ENCODE data around the gene UNG.

GRCh38 chr12:108641019-108641937 is 7.6 kb upstream of the SELPLG start:
- PRO-cap = unidirectional peak, minus-strand start at chr12:108641338
- RRBS = no CpG with 5 or more reads among the region's 11 CpGs

- PRO-cap = bidirectional peak, plus-strand start at chr12:108732204, minus-strand start at chr12:108732003
- RRBS = no CpG with 5 or more reads among the region's 23 CpGs
Measured at GRCh38 chr12:108732074-108732574, 806 bp upstream of the CORO1C start.

GRCh38 chr12:108812116-108812861 is 45.1 kb downstream of the SSH1 start:
- PRO-cap = no peak
- RRBS = no CpG with 5 or more reads among the region's 12 CpGs

DNA sequence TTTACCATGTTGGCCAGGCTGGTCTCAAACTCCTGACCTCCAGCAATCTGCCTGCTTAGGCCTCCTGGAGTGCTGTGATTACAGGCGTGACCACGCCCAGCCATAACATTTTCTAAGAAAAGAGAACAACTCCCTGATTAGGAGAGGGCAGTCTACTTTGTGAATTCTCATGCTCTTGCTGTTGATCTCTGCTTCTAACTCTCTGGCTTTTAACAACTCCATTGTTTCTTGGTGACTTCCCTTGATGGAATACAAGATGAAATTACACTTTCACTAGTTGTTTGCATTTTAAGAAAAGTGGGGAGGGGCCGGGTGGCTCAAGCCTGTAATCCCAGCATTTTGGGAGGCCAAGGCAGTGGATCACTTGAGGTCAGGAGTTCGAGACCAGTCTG is 33.5 kb downstream of the SSH1 start:
- PRO-cap = no peak
- RRBS = no CpG with 5 or more reads among the region's 4 CpGs

- PRO-cap = no peak
- RRBS = 47% methylated on average over 6 of the region's 16 CpGs
Measured at GRCh38 chr12:108858372-108859082, 1.1 kb upstream of the SSH1 start.

- PRO-cap = no peak
- RRBS = no CpG with 5 or more reads among the region's 20 CpGs
Measured at GRCh38 chr12:109069443-109070675, 17.5 kb downstream of the USP30 start.

DNA sequence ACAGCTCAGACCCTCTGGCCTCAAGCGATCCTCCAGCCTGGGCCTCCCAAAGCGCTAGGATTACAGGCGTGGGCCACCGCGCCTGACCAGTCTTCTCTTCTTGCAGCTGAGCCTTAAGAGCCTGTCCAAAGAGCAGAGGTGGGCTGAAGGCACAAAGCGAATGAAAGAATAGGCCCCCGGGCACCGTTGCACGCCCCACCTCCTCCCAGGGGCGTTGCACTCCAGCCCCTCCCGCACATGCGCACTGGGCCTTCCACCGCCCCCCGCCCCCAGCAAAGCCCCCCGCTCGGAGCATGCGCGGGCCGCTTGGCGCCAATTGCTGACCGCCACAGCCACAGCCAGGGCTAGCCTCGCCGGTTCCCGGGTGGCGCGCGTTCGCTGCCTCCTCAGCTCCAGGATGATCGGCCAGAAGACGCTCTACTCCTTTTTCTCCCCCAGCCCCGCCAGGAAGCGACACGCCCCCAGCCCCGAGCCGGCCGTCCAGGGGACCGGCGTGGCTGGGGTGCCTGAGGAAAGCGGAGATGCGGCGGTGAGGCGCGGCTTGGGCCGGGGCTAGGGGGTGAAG is at the start of gene UNG:
TSS of gene UNG (plus strand) at position 315 of the 565 bp plus-strand sequence.
- PRO-cap = no peak
- RRBS = 1% methylated on average over 8 of the region's 44 CpGs

DNA sequence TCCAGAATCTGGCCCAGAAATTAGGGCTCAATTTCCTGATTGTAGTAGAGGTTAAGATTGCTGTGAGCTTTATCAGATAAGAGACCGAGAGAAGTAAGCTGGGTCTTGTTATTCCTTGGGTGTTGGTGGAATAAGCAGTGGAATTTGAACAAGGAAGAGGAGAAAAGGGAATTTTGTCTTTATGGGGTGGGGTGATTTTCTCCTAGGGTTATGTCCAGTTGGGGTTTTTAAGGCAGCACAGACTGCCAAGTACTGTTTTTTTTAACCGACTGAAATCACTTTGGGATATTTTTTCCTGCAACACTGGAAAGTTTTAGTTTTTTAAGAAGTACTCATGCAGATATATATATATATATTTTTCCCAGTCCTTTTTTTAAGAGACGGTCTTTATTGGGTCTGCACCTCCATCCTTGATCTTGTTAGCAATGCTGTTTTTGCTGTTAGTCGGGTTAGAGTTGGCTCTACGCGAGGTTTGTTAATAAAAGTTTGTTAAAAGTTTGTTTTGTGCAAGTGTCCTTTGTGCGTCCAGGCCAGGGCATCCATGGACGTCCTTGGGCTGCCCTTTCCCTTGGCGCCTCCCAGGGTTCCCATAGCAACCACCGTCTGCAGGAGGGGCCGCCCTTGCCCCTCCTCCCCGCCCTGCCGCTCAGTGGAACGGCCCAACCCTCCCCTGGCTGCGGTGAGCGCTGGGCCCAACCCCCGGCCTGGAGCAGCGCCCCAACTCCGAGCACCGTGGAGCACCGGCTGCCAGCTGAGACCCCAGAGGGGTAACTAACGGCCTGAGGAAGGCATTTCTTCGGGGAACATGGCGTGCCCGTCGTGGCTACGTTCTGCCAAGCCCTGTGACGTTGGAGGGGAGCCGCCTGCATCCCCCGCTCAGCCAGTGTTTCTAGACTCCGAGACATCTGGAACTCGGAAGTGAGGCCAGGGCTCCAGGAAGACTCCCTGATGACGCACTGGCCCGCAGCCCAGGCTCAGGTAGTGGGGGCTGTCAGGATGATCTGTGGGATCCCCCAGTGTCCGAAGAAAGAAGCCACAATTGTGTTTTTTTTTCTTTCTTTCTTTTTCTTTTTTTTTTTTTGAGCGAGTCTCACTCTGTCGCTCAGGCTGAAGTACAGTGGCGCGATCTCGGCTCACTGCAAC is 5.5 kb upstream of the ACACB start:
- PRO-cap = bidirectional peak, plus-strand start at position 904 of the sequence, minus-strand start at position 907 of the sequence
- RRBS = 34% methylated on average over 5 of the region's 40 CpGs

- PRO-cap = no peak
- RRBS = no CpG with 5 or more reads among the region's 6 CpGs
Measured at GRCh38 chr12:109134082-109134621, 17.8 kb downstream of the ACACB start.

GRCh38 chr12:109535865-109536484 is 37.3 kb downstream of the MMAB start:
- PRO-cap = no peak
- RRBS = no CpG with 5 or more reads among the region's 14 CpGs

DNA sequence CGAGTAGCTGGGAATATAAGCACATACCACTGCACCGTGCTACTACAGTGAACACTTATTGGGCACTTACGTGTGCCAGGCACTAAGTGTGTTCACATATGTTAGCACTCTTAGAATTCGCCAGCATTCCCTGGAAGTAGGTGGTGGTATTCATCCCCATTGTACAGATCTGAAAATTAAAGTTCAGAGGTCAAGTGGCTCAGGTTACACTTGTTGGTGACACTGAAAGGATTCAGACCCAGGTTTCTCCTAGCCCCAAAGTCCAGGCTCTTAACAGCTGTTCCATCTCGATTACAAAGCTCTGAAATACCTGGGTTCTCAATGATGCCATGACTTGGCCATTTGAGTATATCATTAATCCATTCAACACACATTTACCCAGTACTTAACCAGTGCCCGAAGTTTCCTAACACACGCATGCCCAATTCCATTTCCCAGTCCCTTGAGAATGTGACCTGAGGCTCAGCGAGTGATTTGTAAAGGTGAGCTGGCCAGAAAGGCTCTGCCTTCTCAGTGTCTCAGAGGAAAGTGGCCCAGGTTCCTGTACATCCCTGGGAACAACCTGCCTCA is 4.8 kb downstream of the MVK start:
- PRO-cap = no peak
- RRBS = no CpG with 5 or more reads among the region's 8 CpGs

- PRO-cap = no peak
- RRBS = 37% methylated on average over 3 of the region's 15 CpGs
Measured at GRCh38 chr12:109734133-109734624, 20.6 kb downstream of the FAM222A start.

DNA sequence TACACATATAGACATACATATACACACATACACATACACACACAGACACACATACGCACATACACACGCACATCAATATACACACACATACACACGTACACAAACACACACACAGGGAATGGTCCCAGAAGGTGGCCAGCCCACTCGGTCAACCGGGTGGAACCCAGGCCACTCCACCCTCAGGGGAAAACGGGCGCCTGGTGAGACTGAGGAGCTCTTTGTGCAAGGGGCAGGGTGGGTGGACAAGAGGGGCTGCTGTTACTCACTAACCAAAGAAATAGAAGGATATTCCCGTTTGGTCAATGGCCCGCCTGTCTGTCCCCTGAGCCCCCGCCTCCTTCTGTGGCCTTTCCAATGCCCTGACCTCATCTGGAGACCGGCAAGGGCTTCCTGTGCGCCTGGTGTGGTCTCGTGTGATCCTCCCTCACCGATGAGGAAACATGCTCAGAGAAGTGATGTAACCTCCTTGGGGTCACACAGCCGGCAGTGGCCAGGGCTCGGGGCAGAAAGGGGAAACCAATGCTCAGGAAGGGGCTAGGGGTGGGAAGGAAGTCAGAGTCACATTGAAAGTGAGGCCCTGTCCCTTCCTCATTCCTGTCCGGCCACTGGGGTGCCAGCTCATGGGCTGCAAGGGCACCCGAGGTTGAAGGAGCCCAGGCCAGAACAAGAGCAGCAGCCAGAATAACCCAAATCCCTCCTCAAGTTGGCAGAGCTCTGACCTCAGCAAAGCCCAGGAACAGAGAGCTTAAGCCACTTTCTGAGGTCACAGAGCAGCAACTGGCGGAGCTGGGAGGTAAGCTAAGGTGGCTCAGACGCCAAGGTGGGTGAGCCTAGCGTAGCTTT is 5.1 kb downstream of the TRPV4 start:
- PRO-cap = no peak
- RRBS = no CpG with 5 or more reads among the region's 21 CpGs

GRCh38 chr12:109831208-109832411 is 1.6 kb downstream of the TRPV4 start:
- PRO-cap = no peak
- RRBS = 100% methylated on average over 2 of the region's 23 CpGs

DNA sequence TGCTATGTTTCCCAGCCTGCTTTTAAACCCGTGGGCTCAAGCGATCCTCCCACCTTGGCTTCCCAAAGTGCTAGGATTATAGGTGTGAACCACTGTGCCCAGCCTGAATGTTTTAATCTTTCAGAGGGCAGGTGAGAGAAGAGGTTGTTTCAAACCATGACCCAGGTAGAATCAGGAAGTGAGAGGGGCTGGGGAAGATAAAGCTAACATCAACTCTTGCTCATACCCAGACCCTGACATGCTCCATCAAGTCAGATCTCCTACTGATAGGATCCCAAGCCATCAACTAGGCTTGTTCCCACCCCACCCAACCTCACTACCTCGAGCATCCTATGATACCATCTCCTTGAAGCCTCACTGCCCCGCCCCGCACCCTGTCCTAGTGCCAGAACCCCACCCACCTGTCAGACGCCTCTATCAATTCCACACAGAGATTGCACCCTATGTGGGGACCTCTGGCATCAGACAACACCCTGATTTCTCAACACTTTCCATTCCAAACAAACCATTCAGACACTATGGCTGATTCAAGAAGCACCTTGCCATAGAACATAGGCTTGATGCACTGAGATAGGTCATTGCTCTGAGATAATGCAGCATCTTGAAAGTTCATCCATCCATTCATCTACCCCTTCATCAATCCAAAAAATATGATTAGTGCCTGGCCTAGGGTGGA is 3.0 kb upstream of the GLTP start:
- PRO-cap = no peak
- RRBS = no CpG with 5 or more reads among the region's 6 CpGs

- PRO-cap = no peak
- RRBS = no CpG with 5 or more reads among the region's 16 CpGs
Measured at GRCh38 chr12:109902838-109903317, 2.8 kb downstream of the TCHP start.

- PRO-cap = no peak
- RRBS = no CpG with 5 or more reads among the region's 13 CpGs
Measured at GRCh38 chr12:109948022-109949040, 47.8 kb downstream of the GIT2 start.

- PRO-cap = no peak
- RRBS = 81% methylated on average over 6 of the region's 15 CpGs
Measured at GRCh38 chr12:110000525-110000956, 1.3 kb downstream of the ANKRD13A start.

DNA sequence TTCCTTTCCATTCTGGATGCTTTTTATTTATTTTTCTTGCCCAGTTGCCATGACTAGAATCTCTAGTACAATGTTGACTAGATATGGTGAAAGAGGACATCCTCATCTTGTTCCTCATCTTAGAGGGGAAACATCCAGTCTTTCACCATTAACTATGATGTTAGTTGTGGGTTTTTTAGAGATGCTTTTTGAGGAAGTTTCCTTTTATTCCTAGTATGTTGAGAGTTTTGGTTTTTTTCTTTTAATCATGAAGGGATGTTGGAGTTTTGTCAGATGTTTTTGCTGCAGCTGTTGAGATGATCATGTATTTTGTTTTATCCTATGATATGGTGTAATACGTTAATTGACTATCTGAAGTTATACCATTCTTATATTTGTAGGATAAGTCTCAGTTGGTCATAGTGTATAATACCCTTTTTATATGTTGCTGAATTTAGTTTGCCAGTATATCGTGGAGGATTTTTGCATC is 8.8 kb downstream of the ANKRD13A start:
- PRO-cap = no peak
- RRBS = no CpG with 5 or more reads among the region's 2 CpGs

GRCh38 chr12:110038291-110038911 is 9.9 kb downstream of the C12orf76 start:
- PRO-cap = no peak
- RRBS = no CpG with 5 or more reads among the region's 6 CpGs